Right lobe of liver (tissue), 4 donors: Measurements from ENCODE around the gene ERICH6.

DNA sequence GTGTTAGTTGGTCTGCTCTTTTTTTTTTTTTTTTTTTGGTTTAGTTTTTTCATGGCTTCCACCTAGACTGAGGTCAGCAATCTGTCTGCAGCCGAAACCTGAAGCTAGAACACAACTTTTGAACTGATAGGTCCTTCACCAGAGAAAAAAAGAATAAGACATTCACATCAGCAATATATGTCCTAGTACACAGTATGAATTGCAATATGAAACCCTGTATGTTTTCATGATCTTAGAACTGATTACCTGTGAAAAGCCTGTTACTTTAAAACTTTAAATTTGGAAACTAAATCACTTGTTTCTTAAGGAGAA is 323.7 kb downstream of the ZIC1 start:
- PRO-cap, 4 experiments, result peak in 4 of 4 experiments; most common minus-strand start position 111 of the sequence (in 4)
- RAMPAGE, long total RNA, 2 experiments, result no peak in any of the 2 experiments

DNA sequence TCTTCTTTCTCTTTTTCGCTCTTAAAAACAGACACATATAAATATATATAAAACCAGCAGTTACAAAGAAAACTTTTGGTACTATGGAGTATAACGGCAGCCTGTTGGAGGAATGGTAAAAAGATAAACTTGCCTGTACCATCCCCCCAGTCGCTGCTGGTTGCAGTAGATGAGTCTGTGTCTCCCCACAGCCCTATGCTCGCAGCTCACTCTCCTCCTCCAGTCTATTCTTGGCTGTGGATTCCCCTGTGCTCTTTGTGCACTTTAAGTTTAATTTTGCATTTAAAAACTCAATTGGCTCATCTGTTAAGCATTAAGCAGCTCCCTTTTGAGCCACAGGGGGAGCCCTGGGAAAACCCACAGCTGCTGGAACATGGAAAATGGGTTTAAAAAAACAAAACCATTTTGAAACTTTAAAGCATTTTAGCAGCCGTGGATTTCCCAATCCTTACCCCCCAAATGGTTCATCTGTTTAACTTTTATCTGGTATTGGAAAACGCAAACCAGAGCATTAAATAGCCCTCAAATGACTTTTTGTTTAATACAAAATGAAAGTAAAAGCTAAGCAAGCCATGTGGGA is 536.8 kb downstream of the ZIC1 start:
- PRO-cap, 4 experiments, result no peak in any of the 4 experiments
- RAMPAGE, long total RNA, 2 experiments, result no peak in any of the 2 experiments

DNA sequence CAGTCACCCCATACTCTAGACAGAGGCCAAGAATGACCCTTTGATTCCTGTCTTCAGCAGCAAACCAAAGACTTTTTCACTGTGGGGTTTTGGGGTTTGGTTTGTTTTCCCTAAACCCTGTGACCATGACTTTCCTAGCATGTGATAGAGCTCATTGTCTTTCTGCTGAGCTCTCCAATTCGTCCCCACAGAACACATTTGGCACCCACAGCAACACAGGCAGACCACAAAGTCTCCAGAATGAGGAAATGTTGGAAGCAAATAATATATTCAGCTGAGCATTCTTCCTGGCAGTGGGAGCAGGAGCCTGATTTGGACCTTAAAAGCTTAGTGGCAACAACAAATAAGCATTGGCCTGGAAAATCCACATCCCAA is 36.8 kb upstream of the CPB1 start:
- PRO-cap, 4 experiments, result peak in 2 of 4 experiments; most common minus-strand start position 81 of the sequence (in 2)
- RAMPAGE, long total RNA, 2 experiments, result no peak in any of the 2 experiments

DNA sequence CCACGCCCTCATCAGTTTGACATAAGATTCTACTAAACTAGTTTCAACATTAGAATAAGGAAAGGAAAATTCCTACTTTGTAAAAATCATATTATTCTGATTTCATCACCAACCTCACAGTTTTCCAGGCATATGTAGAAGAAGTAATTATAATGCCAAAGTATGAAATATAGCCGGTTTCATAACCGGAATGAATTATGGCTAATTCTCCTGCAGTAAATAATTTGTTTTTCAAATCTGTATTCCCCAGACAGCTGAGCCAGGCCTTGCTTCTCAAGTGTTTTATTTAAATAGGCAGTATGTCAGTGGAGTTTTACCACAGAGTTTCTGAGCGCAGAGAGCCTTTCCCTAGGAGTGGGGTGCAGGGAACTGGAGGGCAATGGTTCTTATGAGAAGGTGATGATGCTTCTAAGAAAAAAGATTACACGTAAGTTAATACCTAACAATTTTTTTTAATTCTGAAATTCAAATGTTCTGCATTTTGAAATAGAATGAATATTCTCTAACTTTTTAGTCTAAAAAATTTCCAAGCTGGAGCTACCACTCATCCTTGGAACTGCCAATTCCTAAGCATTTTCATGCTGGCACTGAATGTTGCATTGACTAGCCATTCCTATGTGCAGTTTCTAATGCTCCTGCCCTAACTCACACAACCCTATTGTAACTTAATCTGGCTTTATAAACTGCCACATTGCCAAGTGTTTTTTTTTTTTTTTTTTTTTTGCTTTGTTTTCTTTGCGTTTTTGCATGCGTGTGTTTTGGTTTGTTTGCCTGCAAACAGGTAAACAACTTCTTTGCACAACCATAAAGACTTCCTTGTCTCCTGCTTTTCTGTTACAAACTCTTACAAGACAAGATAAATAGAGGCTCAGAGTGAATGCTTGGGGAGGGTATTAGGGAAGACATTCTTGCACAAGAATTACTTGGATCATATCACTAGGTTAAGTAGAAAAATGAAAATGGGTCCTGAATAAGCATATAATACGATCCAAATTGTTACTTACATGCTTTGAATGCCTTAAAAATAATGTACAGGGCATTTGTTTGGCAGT is 8.4 kb upstream of the CPA3 start:
- PRO-cap, 4 experiments, result no peak in any of the 4 experiments
- RAMPAGE, long total RNA, 2 experiments, result no peak in any of the 2 experiments

DNA sequence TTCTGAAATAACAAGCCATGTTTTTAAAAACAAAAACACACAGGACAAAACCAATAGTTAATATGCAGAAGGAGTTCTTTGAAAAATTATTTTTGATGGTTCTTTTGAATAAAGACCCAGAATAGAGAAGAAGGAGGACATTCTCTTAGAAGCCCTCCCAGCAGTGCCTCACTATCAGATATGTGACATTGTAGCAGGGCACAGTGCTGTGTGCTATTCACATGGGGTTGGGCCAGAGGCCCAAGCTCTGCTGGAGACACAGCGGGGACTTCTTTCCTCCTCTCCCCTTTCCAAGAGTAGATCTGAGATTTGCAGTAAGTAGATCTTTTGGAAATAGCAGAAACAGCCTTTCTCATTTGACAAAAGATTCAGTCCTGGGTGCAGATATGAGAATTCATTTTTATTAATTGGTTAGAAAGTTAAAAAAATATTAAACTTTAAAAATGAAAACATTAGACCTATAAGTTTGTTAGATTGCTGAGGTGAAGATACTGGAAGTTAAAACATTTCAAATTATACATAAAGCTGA is 6.3 kb downstream of the GYG1 start:
- PRO-cap, 4 experiments, result no peak in any of the 4 experiments
- RAMPAGE, long total RNA, 2 experiments, result no peak in any of the 2 experiments

GRCh38 chr3:149186472-149186941 is 35.1 kb downstream of the CP start:
- PRO-cap, 4 experiments, result peak in 2 of 4 experiments; most common minus-strand start chr3:149186598 (in 1)
- RAMPAGE, long total RNA, 2 experiments, result start-site peak on the minus strand in 2 of 2 experiments, at chr3:149186520-149186730 at its widest, 1,849 to 2,714 reads per replicate

- PRO-cap, 4 experiments, result peak in 3 of 4 experiments; most common minus-strand start chr3:149199632 (in 3)
- RAMPAGE, long total RNA, 2 experiments, result start-site peak on the minus strand in 1 of 2 experiments, at chr3:149199826-149199919 at its widest, 363 reads per replicate
These were observed 22.1 kb downstream of the CP start for GRCh38 chr3:149199346-149200098.

DNA sequence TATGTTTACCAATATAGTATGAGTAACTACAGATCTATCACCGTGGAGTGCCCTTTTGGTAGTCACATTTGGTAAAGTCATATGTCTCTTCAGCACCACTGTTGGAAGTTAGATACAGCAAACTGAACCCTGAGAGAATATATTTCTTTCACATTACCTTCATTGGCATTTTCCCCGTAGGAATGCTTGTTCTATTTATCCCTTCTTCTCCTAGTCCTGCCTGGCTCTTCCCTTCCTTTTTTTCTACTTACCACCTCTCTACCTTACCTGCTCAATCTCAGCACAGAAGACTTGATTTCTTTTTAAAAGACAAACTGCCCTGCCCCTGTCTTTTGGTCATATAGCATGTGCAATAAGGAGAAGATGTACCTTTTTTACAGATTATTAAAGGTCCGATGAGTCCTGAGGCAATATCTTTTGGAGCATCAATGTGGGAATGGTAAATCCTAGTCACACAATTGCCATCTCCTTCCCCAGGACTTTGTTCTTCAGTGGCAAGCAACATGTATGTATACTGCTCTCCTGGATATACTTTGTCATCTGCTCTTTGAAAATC is 11.8 kb downstream of the CP start:
- PRO-cap, 4 experiments, result peak in 2 of 4 experiments; most common minus-strand start position 289 of the sequence (in 2)
- RAMPAGE, long total RNA, 2 experiments, result start-site peak on the minus strand in 2 of 2 experiments, centred at positions 476 to 505 of the sequence, 393 to 782 reads per replicate

- PRO-cap, 4 experiments, result peak in 1 of 4 experiments; most common plus-strand start chr3:149219389 (in 1); most common minus-strand start chr3:149219190 (in 1)
- RAMPAGE, long total RNA, 2 experiments, result no peak in any of the 2 experiments
These were observed 2.6 kb downstream of the CP start for GRCh38 chr3:149218945-149219498.

- PRO-cap, 4 experiments, result peak in 1 of 4 experiments; most common minus-strand start chr3:149370607 (in 1)
- RAMPAGE, long total RNA, 2 experiments, result no peak in any of the 2 experiments
These were observed 7.3 kb downstream of the TM4SF1 start for GRCh38 chr3:149370011-149370753.

DNA sequence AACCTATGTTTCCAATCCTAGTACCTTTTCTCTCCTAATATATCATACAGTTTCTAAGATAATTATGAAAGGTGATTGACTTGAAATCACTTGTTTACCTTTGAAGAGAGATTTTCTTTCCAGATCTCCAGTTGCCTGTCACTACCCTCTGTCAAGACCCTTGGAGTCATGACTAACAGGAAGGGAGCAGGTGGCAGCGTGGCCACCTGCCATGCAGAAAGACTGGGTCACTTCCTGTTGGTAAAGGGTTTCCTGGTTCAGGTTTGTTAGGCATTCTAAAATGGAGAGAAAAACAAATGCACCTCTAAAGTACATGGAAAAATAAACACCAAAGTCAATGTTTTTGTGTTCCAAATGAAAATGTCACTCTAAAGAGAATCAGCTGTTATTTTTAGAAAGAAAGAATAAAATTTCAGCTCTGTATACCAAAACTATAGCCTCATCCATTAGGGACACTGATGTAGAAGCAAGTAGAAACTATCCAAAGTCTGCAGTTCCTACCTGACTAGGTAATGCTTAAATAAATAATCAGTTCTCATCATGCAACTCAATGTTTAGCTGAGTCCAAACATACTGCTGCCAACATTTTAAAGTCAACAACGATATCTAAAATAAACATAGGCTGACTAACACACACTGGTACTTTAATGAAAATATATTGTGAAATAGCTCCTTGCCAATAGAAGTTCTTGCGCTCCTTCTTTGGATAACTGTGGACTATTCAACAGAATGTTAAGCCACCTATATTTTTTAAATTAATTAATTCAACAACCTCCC is 23.9 kb upstream of the TM4SF1 start:
- PRO-cap, 4 experiments, result peak in 3 of 4 experiments; most common plus-strand start position 243 of the sequence (in 1); most common minus-strand start position 162 of the sequence (in 2)
- RAMPAGE, long total RNA, 2 experiments, result start-site peak on the minus strand in 2 of 2 experiments, centred at positions 203 to 319 of the sequence, 18 to 27 reads per replicate

GRCh38 chr3:149701937-149702361 is 44.1 kb upstream of the WWTR1 start:
- PRO-cap, 4 experiments, result no peak in any of the 4 experiments
- RAMPAGE, long total RNA, 2 experiments, result no peak in any of the 2 experiments

DNA sequence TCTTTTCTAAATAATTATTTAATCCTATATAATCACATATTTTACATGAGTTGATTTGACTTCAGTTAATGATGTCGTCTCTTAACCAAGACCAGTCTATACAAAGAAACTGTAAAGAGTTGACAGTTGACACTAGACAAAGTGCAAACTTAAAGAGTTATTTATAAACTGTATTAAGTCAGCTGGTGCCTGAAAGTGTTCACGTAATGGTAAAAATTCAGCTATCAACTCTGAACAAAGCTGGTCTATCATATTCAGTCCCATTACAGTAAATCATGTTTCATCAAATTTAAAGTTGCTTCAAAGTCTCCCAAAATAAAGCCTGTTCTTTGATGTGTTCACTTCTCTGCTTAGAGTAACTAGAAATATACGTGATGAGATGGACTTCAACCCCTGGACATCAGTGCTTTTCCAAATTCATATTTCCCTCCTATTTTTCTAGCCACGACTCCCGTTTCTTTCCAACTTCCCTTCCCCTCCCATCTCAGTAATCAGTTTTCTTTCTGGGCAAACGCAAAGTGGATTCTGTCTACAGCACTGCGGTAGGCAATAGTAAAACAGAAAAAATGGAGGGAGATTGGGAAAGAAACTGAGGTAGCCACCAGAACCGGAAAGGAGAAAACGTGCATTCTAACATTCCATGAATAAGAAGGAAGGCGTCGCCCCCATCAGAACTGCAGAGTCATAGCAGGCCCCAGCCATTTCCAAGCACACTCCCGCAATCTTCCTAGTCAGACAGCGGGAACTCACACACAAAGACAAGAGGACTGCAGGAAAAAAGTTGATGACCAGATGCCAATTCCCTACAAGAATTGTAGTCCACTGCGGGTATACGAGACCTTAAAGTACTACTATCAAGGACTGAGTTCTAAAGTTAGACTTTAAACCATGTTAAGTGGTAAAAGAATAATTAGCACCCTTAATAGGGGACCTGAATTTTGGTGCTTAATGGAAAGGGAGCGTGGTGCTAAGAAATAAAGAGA is 1.7 kb downstream of the PFN2 start:
- PRO-cap, 4 experiments, result peak in 4 of 4 experiments; most common plus-strand start position 728 of the sequence (in 4)
- RAMPAGE, long total RNA, 2 experiments, result no peak in any of the 2 experiments

GRCh38 chr3:149972011-149972380 is 1.3 kb upstream of the PFN2 start:
- PRO-cap, 4 experiments, result no peak in any of the 4 experiments
- RAMPAGE, long total RNA, 2 experiments, result no peak in any of the 2 experiments

DNA sequence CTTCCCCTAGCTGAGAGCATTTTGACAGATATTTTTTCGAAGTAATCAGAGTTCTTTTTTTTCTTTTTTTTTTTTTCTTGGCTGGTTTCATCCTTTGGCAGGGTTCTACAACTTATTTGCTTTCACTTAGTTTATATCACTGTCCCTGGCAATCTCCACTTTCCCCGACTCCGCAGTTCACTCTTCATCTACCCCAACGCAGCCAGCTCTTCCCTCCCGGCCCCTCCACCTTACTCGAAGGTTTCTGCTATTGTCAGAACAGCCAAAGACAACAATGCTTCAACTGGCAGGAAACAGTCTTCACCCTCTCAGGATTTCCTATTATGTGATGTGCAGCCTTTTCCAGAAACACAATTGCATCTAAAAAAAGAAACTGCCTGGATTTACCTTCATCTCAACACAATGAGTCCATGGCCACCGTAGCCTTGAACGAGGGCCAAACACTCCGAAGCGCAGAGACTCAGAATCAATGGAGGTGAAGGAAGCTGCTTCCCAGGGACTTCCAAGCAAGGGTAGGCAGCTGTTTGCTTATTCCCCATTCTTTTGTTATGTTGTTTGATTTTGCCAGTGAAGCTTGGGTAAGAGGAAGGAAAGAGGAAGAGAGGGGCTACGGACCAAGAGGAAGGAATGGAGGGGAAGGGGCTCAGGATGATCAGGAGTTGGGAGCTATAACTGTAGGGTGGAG is 182.1 kb upstream of the TSC22D2 start:
- PRO-cap, 4 experiments, result no peak in any of the 4 experiments
- RAMPAGE, long total RNA, 2 experiments, result no peak in any of the 2 experiments

GRCh38 chr3:150408444-150409506 is 677 bp downstream of the TSC22D2 start:
- PRO-cap, 4 experiments, result peak in 4 of 4 experiments; most common plus-strand start chr3:150408641 (in 4); most common minus-strand start chr3:150408862 (in 3)
- RAMPAGE, long total RNA, 2 experiments, result start-site peak on the plus strand in 1 of 2 experiments, at chr3:150408983-150408994 at its widest, 97 reads per replicate

GRCh38 chr3:150428905-150429501 is 20.9 kb downstream of the TSC22D2 start:
- PRO-cap, 4 experiments, result no peak in any of the 4 experiments
- RAMPAGE, long total RNA, 2 experiments, result no peak in any of the 2 experiments

- PRO-cap, 4 experiments, result peak in 4 of 4 experiments; most common plus-strand start chr3:150704058 (in 4); most common minus-strand start chr3:150703868 (in 2)
- RAMPAGE, long total RNA, 2 experiments, result start-site peak on the plus strand in 2 of 2 experiments, at chr3:150703485-150704036 at its widest, 5 to 16 reads per replicate
These were observed at the start of gene ERICH6 for GRCh38 chr3:150703231-150704533. ERICH6 (minus strand) TSS chr3:150703920.

DNA sequence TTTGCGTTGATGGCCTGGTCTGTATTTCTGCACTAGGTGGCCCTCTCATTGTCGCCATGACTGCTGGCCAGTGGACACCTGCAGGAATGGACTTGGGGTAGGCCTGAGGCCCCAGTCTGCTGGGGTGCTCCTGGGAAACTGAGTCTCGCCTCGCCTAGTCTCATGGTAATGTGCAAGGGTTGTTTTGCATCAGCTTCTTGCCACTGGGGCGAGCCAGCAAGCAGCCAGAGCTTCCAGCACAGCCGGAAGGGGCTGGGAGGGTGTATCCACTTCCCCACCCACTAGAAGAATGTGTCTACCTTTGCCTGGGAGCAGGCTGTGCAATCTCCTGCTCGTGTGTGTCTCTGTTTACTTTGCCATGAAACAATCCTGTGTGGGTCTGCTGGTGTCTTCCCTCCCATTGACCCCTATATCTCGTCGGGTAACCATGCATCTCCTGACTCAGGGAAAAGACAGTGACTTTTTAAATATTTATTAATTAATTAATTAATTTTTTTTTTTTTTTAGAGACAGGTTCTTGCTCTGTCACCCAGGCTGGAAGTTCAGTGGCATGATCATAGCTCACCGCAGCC is 21.8 kb upstream of the ERICH6 start:
- PRO-cap, 4 experiments, result no peak in any of the 4 experiments
- RAMPAGE, long total RNA, 2 experiments, result no peak in any of the 2 experiments

GRCh38 chr3:150729142-150729615 is 25.5 kb upstream of the ERICH6 start:
- PRO-cap, 4 experiments, result peak in 1 of 4 experiments; most common minus-strand start chr3:150729244 (in 1)
- RAMPAGE, long total RNA, 2 experiments, result no peak in any of the 2 experiments